BE2C (cell line): ENCODE measurements around a stretch of chr12.

DNA sequence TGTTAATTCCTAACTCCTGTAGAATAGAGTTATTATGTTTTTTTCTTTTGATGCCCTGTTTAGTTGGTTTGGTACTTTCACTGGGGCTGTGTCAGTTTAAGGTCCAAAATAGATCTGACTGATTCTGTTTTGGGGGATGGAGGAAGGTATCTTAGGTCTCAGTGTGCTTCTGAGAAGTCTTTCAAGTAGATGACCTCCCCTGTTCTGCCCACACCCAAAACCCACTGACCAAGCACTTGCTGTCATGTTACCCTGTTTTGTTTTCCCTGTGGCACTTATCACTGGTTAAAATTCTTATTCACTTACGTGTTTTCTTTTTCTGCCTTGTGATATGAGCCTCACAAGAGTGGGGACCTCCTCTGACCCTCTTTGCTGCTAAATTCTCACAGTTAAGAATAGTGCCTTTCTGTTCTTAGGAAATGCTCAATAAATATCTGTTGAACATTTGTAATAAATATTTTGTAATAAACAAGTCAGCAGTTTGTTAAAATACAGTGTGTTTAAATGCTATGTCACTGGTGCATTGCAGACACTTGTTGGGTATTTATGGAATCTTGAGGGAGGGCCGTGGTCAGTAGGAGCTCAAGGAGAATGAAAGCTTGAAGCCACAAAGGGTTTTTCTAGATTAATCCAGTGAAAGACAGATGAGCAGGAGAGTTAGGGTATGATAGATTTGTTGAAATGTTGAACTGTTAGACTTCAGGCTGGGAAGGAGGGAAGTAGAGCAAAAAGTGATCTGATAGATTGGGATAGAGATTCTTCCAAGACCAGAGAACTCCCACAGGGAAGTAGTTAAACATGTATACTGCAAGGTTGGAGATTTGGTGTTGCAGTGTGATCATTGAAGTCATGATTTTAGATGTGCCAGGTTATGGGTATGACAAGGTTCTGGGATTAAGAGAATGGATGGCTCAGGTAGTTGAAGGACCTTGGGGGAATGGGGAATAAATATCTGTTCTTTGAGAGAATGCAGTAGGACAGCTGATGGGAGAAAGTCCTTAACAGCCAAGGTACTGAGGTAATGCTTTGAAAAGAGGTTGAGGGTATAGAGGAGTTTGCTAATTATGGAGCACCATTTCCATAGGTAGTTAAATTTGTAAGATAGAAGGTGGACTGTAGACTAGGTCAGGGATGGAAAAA, 21.0 kb downstream of the PLEKHA5 start:
- RRBS, result no CpG with 5 or more reads among the region's 2 CpGs

GRCh38 chr12:19431756-19432245, 7.5 kb upstream of the AEBP2 start:
- RRBS, result no CpG with 5 or more reads among the region's 3 CpGs

GRCh38 chr12:19440104-19441116, 1.1 kb downstream of the AEBP2 start:
- RRBS, result 0% methylated on average over 2 of the region's 69 CpGs

DNA sequence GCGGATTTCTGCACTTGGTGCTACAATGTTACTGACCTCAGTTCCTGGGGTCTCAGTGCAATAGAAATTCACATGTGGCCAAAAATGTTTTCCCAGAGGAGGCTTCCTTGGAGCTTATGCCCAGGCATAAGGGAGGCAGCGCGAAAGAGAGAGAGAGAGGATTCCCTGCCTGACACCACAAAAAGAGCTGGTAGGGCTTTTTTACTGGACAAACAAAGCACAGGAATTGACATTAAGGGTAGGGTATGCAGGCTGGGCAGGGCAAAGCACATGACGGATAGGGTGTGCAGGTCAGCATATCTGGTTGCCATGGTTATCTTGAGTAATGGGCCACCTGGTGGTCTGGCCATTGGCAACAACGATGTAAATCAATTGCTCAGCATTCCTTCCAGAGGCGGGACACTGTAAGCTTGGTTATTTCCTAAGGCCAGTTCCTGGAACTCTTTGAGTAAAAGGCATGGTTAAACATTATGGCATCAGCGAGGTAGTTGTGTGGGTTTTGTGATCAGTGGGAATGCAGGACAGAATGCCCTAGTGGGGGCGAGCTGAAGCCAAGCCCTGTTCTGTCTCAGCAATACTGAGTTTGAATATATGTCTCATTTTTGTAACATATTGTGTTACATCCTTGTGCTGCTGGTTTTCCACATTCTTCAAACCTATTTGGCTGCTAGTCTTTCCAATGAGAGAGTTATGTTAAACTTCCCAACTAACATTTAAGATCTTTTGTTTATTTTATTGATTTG, 396.9 kb upstream of the PDE3A start:
- RRBS, result no CpG with 5 or more reads among the region's 8 CpGs

- RRBS, result no CpG with 5 or more reads among the region's 4 CpGs
Observed at GRCh38 chr12:20273720-20274394, 94.5 kb upstream of the PDE3A start.

DNA sequence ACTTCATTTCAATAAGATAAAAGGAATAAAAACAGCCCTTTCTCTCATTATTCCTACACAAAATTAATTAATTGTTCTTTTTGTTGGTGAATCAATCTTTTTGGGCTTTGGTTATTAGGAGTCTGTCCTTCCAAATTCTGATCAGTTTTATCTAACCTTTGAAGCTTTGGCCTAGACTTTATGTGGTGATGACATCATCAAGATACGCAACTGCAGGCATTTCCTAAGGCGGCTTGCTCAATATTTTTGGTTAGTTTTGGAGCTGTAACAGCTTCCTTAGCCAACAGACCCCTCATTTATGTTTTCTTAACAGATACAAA, 87.9 kb upstream of the PDE3A start:
- RRBS, result no CpG with 5 or more reads among the region's 2 CpGs

- RRBS, result no CpG with 5 or more reads among the region's 6 CpGs
Observed at GRCh38 chr12:20389796-20390600, 21.7 kb downstream of the PDE3A start.

DNA sequence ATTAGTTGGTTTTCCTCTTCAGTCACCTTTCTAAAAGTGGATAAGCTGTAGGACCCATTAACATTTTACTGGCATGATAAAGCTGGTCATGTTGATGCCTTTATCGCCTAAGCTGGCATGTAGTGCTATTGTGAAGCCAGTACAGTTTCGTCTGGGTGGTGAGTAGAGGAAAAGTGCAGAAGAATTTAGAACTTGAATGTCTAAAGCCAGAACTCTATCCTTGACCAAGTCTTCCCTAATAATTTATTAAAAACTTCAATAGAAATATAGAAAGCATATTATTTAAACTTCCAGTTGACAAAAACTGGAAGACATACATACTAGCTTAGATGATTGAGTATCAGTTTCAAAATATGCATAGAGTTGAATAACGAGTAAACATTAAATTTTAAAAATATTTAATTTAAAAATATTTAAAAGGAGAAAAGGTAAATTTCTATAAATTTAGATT, 27.9 kb downstream of the PDE3A start:
- RRBS, result no CpG with 5 or more reads among the region's 3 CpGs

- RRBS, result no CpG with 5 or more reads among the region's 16 CpGs
Observed at GRCh38 chr12:20420006-20420983, 52.0 kb downstream of the PDE3A start.

- RRBS, result 1% methylated on average over 29 of the region's 65 CpGs
Observed at GRCh38 chr12:21527202-21528330, 1.5 kb downstream of the SPX start.

- RRBS, result no CpG with 5 or more reads among the region's 3 CpGs
Observed at GRCh38 chr12:21551843-21552290, 25.8 kb downstream of the SPX start.

DNA sequence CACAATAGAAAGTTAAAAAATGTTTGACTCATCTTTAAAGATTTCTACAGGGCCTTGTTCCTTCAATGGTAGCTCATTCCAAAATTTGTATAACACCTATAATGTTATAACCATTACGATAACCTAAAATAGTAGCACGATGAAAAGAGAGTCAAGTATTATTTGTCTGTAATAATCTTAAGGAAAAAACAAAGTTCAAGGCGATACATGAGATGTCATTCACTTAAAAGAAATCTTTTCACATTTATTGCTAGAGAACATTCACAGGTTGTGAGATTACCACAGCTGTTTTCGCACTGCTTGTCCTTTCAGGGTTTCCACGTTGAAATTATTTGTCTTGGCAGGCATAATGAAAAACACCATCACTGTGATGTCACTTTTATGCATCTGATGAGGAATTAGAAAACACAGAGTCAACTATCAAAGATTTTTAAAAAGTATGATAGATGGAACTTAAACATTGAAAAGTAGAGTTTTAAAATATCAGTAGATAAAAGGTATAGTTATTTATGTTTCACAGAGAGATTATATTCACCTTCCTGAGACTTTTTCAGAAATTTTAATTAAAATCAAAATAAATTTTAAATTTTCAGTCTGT, 34.1 kb downstream of the SPX start:
- RRBS, result no CpG with 5 or more reads among the region's 5 CpGs

- RRBS, result no CpG with 5 or more reads among the region's 27 CpGs
Observed at GRCh38 chr12:21662217-21662798, 4.7 kb upstream of the LDHB start.

DNA sequence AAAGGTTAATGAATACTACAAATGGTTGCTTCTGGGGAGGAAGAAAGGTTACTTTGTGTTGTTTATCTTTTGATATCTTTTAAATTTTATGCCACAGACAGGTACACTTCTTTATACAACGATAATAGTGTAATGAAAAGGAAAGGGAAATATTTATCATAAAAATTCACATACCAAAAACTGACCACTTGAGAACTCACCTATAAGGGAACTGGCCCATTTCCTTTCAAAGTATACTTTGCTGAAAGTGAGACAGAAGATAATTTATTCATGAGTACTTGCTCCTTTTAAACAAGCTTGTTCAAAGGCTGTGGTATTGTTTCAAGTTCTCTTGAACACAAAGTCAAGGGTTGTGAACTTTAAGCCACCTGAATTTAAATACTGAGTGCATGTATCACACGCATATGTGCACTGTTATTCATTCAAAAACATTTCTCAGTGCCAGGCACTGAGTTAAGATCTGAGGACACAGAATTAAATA, 19.0 kb upstream of the LDHB start:
- RRBS, result no CpG with 5 or more reads among the region's 2 CpGs

GRCh38 chr12:21757488-21758220, 16.9 kb downstream of the KCNJ8 start:
- RRBS, result no CpG with 5 or more reads among the region's 4 CpGs

GRCh38 chr12:21776080-21776690, 1.7 kb upstream of the KCNJ8 start:
- RRBS, result no CpG with 5 or more reads among the region's 3 CpGs

- RRBS, result no CpG with 5 or more reads among the region's 9 CpGs
Observed at GRCh38 chr12:22048196-22049146, 2.5 kb downstream of the CMAS start.

- RRBS, result no CpG with 5 or more reads among the region's 22 CpGs
Observed at GRCh38 chr12:22335594-22336310, 1.2 kb upstream of the ST8SIA1 start.

GRCh38 chr12:22409629-22410144, 75.2 kb upstream of the ST8SIA1 start:
- RRBS, result no CpG with 5 or more reads among the region's 9 CpGs

DNA sequence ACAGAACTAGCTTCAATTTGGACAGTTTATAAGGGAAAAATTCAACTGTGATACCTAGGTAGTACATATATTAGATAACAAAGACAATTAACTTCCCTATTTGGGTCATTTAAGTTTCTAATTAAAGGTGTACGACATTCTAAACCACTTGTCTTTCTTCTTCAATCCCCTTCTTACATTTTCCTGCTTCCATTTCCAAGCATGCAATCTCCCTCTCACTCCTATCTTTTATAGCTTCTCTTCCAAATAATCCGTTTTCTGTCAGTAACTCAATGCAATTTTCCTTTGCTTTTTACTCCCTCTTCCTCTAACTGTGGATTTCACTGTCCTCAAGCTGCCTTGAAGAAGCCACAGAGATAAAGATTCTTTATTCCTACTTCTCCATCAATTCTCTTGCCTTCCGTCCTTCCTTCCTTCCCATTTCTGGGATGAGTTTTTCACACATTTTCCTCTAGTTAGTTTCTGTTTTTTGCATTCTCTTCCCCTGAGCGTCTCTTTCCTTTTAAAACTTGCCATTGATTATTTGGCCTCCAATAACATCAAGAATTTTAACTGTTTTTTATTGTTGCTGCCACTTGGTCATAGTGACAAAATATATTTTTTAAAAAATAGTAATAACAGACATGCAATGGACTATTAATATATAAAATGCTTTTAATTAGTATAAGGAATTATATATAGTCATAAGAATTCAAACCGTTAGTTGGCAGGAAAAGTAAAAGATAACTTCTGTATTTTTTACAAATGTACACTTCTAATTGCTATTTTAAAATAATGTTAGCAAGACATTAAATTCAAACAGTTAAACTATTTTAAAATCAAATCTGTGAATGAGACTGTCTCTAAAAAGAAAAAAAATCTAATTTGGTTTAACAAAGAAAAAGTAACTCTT, 79.9 kb downstream of the C2CD5 start:
- RRBS, result no CpG with 5 or more reads among the region's 5 CpGs